Renal cortical epithelial cell (primary cell): ENCODE measurements around a stretch of chr15.

- RRBS, result no CpG with 5 or more reads among the region's 13 CpGs
These were observed 90.8 kb downstream of the RGMA start for GRCh38 chr15:92998028-92998833.

GRCh38 chr15:93068309-93069231 is 20.4 kb downstream of the RGMA start:
- RRBS, result no CpG with 5 or more reads among the region's 12 CpGs

DNA sequence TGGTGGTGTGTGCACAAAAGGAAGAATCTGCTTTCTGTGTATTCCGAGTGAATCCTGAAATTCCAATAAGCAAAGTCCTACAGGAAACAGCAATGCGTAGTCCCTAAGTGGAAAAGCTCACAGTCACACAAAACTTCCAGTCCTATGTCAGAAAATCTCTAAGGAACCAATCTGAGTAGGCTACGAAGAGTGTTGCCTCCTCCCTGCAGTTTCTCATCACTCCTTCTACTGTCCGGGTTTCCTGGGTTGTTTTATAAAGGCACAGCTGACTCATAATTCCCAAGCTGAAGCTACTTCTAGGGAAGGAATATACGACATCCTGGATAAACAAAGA is 65.6 kb upstream of the RGMA start:
- RRBS, result no CpG with 5 or more reads among the region's 5 CpGs

DNA sequence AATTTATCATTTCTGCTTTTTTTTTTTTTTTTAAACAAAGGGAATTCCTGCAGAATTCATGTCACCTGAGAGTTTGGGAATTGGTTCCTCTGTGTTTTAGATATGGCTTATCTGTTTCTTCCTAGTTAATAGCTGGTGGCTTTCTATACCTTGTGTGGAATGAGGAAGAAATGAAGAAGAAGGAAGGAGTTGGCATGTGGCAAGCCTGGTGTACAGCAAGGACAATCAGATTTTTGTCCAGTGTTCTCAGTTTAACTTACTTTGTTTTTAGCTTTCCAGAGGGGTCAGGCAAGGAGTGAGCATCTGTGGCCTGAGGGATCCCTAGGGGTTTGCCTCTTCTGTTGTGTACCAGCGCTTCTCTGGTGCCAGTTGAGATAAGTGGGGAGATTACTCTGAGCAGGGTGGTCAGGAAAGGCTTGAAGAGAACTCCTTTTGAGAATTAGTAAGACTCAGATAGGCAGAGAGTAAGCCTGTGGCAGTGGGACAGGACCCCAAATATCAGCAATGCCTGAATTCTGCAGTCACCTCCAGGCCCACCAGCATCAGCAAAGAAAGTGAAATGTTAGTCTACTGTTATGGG is 70.5 kb downstream of the MCTP2 start:
- RRBS, result no CpG with 5 or more reads among the region's 1 CpG

DNA sequence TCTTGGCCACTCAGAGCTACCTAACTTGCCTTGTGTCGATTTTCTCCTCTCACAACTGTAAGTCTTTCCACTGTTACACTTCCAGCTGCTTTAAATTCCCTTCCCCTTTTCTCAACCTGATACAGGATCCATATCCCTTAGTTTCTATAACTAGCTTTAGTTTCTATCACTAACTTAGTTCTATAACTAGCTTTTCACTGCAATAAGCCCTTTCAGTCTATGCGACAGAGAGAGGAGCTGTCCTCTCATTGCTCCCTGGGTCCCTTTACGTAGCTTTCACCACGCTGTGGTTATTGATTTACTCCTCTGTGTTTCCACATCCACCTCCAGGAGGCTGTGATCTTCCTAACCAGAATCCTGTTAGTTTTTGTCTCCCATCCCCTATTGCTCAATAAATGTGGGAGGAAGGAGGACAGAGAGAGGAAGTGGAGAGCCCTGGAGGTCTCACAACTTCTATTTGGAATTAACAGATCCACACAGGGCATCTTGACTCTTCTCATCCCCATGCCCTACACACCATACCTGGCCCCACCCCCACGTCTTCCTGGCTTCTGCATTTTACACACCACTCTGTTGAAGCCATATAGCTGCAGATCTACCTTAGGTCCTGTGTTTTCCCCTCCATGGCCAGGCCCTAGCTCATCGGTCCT is 1036.1 kb downstream of the MCTP2 start:
- RRBS, result no CpG with 5 or more reads among the region's 6 CpGs

GRCh38 chr15:95286106-95286766 is 1044.3 kb upstream of the NR2F2 start:
- RRBS, result no CpG with 5 or more reads among the region's 9 CpGs

DNA sequence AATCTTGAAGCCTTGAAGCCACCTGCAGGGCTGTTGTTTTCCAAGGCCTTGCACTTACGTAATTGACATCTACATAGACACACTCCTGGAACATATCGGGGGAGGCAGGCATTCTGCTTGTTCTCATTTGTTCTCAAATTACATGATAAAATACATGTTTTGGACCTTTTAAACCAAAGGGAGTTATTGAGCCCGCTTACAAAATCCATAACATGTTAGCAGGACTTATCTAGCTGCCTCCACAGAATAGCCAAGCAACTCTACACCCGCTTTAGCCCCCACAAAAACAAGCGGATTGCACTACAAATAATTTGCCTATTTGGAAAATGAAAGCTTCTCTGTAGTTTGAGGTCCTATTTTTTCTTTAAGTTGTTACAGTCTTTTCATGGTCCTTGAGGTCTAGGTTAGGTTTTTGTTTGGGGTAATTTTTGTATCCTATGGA is 1004.5 kb upstream of the NR2F2 start:
- RRBS, result no CpG with 5 or more reads among the region's 5 CpGs

- RRBS, result no CpG with 5 or more reads among the region's 6 CpGs
These were observed 860.8 kb upstream of the NR2F2 start for GRCh38 chr15:95469616-95470143.

DNA sequence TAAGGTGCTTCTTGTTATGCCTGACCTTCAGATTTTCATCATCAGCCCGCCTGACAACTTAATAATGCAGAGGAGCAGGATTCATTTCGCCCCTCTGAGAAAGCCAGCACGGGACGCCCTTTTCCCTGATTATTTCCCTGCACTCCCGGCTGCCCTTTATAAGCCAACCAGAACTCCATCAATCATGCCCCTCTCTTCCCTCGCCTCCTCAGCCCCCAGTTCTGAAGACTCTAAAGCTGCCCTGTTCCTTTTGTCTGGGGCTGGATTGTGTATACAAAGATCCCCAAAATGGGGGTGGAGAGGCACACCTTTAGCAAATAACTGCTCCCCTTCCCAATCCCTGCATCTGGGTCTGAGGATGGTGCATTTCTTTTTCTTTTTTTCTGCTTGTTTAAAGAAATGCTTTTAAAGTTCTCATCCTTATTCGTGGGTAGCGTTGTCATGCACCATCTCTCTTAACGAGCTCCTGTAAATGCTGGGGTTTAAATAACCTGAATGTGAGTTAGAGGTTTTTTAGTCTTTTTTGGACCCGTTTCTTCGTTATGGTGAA is 662.2 kb upstream of the NR2F2 start:
- RRBS, result no CpG with 5 or more reads among the region's 11 CpGs

DNA sequence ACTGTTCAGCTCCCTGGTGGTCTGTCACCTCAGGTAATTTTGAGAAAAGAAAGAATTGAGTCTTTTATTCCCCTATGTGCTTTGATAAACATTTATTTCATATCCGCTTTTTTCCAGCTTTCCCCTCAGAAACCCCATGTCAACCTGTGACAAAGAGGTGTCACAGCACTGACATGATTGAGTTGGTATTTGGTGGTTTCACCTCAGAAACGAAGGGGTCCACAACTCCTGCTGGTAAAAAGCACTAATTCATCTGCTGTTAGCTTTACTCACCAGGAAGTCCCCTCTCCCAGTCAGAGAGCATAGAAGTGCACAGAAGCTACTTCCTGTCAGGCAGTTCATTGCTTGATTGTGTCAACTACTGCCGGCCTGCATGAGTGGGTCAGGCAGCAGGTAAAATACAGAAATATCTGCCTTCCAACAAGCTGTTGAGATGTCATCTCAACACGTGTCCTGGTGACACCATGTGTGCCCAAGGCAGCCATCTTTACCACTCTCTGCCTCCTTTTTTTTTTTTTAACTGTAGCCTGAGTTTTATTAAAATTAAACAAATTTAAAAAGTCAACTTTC is 596.6 kb upstream of the NR2F2 start:
- RRBS, result no CpG with 5 or more reads among the region's 4 CpGs

DNA sequence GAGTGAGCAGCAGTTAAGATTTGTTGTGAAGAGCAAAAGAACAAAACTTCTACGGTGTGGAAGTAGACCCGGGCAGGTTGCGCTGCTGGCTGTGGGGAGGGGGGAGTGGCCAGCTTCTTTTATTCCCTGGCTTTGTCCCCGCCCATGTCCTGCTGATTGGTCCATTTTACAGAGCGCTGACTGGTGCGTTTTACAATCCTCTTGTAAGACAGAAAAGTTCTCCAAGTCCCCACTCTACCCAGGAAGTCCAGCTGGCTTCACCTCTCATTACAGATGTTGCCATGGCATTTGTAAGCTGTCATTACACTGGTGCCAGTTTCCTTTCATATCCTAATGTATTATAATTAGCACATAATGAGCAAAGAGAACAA is 458.4 kb upstream of the NR2F2 start:
- RRBS, result no CpG with 5 or more reads among the region's 6 CpGs

- RRBS, result 3% methylated on average over 6 of the region's 38 CpGs
These were observed 276.9 kb upstream of the NR2F2 start for GRCh38 chr15:96053206-96054393.

GRCh38 chr15:96177770-96178111 is 152.8 kb upstream of the NR2F2 start:
- RRBS, result no CpG with 5 or more reads among the region's 1 CpG

DNA sequence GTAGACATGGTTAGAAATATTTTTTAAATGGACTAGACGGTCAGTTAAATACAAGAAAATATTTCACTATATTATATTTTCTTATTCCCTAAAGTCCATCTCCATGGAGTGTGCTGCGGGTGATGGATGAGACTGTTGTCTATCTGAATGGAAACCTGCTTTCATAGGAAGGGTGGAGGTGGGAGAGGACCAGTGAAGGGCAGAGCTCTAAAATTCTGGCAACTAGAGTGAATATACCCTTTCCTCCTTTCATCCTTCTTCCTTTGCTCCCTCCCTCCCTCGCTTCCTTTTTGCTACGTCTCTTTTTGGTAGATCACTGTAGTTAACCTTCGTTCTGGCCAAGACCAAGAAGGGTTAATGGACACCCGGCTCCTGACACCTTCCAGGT is 9.9 kb upstream of the NR2F2 start:
- RRBS, result 12% methylated on average over 1 of the region's 6 CpGs

- RRBS, result no CpG with 5 or more reads among the region's 11 CpGs
These were observed 5.5 kb downstream of the NR2F2 start for GRCh38 chr15:96335847-96336630.

DNA sequence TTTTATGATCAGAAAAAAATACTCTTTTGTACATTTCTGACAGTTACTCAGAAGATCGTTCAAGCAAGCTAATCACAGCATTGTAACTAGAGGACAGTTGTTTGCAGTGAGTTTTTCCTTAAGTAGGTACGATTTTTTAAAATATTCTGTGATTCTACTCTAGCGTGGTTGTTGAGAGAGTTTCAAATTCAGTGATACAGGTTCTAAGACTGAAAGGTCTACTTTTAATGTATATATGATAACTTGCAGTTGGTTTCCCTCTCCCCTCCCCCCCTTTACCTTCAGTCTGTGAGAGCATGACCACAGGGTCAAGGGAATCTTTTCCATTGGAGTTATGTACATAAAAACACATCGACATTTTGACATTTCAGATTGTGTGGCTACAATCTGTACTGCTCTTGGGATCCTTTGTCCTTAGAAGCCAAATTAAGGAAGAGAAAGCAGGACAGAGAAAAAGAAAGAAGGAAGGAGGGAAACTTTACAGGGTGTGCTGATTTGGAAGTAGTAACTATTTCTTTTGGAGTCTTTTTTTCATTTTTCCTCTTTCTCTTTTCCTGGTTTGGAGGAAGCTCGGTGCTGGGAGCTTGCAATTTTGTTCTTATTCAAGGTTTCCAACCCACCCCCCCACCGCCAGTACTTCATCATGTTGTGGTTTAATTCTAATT is 8.8 kb downstream of the NR2F2 start:
- RRBS, result no CpG with 5 or more reads among the region's 6 CpGs

GRCh38 chr15:96342734-96343789 is 12.6 kb downstream of the NR2F2 start:
- RRBS, result 36% methylated on average over 10 of the region's 47 CpGs

DNA sequence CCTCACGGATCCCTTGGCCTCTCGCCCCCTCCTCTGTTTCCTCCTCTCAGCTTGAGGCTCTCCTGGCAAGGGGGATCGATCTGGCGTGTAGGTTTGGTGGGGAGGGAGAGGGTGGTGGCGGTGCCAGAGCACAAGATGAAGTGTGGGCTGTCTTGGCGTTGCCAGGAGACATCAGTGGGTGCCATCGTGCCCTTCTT is 14.2 kb downstream of the NR2F2 start:
- RRBS, result no CpG with 5 or more reads among the region's 7 CpGs

DNA sequence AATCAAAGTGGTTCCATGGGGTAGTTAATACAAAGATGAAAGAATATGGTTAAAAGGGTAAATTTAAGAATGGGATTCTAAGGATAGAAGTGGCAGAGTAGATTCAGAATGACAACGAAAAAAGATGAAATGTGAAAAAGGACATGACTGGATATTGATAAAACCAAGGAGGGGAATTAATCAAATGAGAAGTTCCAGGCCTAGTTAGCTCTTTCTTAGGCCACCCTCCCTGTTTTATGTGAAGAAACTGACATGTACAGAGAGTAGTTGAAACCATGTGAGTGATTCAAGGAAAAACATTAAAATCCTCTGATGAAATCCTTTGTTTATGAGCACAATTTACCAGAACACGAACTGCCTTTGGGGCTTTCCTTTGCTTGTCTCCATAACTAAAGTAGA is 558.1 kb downstream of the NR2F2 start:
- RRBS, result no CpG with 5 or more reads among the region's 2 CpGs

GRCh38 chr15:97231651-97232017 is 728.9 kb upstream of the ARRDC4 start:
- RRBS, result no CpG with 5 or more reads among the region's 5 CpGs